Paraaortic lymph node (tissue), 1 donor: ENCODE measurements around the genes SPATA5L1, MYEF2, EID1 and GALK2.

DNA sequence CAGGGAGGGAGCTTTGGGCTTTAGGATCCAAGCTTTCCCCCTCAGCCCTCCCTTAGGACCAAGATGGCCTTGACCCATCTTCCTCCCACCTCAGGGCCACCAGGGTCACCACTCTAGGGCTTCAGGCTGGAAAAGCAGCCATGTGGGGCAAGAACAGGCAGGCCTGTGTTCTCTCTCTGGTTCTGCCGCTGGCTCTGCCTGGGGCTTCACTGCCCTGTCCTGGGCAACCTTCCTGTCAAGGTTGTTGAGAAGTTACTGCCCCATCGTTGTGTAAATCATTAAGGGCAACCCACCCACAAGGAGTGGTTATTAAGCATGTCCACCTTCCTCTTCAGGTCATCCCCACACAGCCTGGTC is 571 bp downstream of the DUOX1 start:
- PRO-cap, result no peak

DNA sequence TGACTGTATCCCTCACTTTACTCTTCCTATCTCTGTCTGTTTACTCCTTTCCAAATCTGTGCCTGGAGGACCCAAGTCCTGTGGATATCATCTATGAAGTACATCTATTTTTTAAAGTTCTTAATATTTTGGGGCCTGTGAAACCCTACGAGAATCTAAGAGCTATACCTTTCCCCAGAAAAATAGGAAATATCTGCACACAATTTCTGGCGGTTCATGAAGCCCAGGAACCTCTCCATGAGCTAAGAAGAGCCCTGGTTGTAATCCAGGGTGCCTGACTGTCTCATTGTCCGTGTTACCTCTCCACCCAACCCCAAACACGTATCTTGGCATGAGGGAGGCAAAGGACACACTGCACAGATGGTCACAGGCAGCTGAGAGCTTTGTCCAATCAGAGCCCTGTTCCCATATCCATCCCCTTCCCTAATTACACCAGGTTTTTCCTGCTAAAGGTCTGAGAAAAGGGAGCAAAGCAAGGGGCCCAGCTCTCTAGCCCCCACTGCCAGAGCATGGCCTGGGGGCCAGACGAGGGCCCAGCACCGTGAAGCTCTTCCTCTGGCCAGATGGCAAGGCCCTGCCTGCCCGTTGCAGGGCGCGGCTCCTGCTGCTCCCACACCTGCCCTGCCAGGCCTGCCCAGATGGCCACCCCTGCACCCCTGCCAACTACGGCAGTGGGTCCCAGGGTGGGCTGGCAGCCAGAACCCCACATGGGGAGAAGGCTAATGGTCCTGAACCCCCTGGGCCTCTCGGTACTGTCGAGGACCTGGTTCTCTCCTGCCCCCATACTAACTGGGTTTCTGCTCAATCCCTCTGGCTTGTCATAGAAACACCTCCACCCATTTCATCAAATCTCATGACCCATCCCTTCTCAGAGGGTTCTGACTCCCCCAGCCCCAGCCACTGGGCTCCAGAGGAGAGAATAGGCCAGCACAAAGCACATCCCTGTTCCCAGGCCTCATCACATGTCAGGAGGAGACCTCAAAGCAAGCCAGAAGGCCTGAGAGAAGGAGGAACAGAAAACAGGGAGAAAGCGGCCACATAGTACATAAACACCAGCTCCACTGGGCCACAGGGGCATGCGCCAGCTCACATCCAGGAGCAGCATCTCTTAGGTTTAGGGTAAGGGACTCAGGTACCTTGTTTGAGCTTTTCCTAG is 3.1 kb downstream of the SHF start:
- PRO-cap, result no peak

DNA sequence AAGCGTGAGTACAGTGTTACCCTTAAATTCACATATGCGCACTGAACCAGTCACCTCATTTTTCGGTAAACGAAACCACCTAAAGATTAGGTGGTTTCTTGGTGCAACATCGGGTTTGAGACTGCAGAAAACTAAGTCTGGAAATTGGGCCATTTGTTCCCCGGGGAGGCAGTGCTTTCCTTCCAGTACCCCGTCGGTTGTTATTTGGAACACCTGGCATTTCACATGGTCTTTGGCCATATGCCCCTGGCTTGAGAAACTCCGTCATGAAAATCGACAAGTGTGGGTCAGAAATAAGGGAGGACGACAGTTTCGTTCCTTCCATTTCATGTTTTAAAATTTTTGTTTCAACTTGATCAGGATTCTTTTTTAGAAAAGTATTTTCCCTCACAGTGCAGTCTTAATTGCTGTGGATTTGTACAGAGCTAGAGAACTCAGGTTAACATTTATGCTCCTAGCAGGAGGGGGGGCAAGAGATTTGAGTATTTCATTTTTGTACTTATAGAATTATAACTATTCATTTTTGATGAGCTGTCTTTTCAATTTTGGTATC is 619 bp upstream of the GATM start:
- PRO-cap, result no peak

GRCh38 chr15:45402046-45403123 is at the start of gene SPATA5L1:
Gene SPATA5L1 (plus strand): TSS chr15:45402336.
- PRO-cap, result bidirectional peak, plus-strand start at chr15:45402400, minus-strand start at chr15:45402221

DNA sequence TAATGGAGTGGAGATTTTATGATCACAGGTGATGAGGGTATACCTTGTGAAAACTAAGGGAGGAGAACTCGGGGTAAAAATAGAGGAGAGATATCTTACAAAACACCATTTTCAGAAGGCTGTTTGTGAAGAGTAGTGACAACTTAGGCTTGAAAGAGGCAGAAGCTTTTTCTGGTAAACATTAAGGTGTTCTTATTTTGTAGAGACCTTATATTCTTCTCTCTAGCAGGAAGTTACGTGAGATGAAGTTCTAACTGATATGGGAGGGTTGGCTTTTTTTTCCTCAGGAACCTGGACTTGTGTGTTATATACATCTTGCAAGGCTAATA is 805.3 kb downstream of the SQOR start:
- PRO-cap, result no peak

DNA sequence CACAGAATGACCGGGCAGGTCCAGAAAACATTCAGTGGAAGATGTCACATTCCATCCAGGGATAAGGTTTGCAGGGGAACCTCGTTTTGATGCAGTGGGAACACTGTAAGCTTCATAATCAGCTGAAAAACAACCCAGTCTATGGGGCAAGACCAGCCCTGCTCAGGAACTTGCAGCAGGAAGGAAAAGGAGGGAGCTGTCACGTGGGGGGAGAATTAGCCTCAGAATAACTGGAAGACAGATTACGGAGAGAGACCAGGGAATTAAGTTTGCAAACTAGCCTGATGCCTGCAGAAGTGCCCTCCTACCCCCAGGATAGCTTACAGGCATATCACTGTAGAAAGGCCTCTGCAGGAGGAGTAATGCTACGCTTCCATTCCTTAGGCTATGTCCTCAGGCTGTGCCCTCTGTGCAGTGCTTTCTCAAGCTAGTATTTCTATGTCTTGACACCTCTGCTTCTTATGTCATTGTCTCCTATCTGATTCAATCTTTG is 43.8 kb upstream of the SEMA6D start:
- PRO-cap, result no peak

DNA sequence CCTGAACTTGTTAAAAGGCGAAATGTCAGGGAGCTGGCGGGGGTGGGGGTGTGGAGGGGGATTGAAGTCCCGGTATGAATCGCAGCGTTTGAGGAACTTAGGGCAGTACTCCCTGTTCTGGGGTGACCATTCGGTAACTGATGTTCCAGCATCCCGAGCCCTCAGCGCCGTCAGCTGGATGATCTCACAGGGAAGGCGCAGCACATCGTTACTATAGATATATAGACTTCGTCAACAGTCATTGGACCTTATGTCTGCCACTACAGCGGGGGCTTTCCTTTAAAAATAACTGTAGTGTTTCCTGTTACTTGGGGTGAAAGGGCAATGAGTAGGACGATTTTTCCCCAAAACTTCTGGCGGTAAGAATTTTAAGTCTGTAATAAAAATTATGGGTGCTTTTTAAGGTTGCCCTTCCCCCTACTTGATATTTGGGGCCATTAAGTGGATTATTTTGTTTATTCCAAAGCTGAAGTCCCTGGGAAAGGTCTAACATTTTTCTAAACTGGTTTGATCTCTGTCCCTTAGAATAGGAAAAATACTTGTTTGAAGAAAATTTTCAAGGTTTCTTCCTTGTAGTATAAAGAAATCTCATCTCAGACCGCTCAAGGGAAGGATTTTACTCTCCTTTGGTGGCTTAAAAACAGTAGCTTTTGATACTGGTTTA is 1.9 kb downstream of the SEMA6D start:
- PRO-cap, result no peak

DNA sequence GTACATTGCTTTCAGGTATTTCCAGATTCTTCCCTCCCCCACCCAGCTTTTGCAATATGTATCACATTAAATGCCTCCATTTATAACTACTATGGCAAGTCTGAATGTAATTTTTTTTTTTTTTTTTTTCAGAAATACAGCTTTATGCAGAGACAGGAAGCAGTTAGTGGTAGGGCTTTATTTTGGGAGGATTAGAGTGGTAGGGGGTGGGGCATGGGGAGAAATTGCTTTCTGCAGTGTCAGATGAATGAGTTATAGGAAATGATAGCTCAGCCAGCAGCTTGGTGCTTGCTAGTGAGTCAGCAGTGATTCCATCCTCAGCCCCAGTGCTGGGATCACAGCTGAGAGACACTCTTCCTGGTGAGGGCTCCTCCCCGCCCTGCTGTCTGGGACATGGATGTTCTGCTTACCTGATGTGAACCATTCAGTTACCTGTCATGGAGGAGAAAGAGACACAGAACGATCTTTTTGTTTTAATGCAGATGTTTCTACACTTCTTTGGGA is 39.5 kb downstream of the SEMA6D start:
- PRO-cap, result no peak

DNA sequence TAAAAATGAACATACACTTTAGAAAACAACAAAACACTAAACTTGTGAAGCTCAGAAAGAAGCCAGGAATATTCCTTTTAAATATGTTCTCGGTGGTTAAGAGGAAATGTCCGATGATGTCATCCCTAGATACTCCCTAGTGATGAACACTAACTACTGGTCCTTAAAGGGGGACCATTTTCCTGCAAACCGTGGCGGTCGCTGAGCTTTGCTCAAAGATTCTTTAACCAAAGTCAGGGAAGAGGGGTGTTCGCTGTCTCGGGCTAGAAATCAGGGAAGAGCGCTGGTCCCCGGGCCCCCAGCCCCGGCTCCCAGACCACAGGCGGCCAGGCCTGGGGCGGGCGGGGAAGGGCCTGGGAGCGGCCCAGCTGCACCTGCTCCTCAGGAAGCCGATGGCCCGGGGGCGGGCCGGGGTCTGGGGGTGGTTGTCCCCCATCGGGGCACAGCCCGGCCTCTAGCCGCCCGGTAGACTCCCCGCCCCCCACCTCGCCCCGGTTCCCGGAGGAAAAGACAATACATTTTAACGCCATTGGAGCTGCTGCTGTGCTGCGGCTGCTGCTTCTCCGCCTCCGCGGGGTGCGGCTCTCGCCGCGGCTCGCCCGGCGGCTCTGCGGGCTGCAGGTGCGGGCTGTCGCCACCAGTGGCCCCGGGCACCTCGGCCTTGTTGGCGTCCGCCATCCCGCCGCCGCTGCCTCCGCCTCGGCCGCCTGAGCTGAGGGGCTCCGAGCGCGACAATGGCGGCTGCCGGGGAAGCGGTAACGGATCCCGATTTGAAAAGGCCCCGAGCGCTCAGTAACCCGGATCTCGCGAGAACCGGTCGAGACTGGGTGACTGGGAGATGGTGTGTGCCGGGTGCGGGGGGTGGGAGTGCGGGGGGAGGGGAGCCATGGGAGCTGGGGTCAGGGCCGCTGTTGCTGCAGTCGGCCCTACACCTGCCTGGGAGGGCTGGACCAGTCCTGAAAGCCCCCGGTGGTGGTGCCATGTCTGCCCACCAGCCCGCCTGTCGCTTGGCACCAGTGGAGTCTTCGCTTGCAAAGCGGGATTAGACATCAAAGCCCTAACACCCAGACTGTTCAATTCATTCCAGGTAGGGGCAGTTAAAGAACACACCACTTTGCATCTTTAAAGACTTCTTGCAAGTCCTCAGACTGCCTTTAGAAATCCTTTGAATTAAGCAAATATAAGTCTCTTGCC is at the start of gene MYEF2:
Gene MYEF2, minus strand, starts transcription at position 736 of the 1,194 bp plus-strand sequence.
- PRO-cap, result unidirectional peak, minus-strand start at position 736 of the sequence

- PRO-cap, result no peak
Observed at GRCh38 chr15:48487890-48488768, 156.9 kb downstream of the DUT start.

DNA sequence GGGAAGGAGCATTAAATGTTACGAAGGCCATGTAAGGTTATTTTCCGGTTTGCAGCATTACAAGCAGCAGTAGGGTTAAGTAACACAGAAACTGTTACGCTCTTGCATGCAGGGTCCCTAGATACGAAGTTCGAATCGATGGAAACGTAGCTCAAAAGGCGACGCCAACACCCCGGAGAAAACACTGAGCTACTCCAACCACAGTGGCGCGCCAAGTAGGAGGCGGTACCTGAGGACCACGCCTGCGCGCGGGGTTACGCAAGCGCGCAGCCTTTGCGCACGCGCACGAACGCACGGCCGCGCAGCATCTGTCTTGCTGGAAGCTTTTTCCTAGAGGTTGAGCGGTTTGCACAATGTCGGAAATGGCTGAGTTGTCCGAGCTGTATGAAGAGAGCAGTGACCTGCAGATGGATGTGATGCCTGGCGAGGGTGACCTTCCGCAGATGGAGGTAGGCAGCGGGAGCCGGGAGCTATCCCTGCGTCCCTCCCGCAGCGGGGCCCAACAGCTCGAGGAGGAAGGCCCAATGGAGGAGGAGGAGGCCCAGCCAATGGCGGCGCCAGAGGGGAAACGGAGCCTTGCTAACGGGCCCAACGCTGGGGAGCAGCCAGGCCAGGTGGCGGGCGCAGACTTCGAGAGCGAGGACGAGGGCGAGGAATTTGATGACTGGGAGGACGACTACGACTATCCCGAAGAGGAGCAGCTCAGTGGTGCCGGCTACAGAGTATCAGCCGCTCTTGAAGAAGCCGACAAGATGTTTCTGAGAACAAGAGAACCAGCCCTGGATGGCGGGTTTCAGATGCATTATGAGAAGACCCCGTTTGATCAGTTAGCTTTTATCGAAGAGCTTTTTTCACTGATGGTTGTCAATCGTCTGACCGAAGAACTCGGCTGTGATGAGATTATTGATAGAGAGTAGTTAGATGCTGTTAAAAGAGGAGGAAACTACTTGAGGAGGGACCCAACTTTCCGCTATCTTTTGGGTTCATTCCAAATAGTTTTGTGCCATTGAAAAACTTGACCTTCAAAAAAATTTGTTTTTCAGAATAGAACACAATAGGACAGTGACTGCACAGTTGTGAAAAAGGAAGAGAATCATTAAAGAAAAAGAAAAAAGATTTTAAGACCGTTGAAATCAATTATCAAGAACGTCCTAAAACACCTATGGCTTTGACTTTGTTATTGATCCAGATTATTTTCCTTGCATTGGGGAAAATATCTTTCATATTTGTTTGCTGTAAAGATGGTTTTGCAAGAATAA is at the start of gene EID1:
Gene EID1, plus strand, starts transcription at position 311 of the 1,259 bp plus-strand sequence.
- PRO-cap, result bidirectional peak, plus-strand start at position 319 of the sequence, minus-strand start at position 186 of the sequence

DNA sequence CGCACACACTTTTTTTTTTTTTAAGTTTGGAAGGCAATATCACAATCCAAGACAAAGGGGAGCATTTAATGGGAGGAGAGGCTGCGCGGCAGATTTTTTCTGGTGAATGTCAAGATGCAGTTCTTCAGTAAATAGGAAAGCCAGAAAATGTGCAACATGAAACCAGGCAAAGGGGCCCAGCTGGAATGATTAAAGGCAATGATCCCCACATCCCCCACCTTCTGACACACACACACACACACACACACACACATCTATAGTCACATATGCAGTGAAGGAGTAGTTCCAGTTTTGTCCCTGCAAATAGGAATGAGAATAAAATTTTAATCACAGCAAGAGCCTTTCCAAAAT is 19.6 kb downstream of the EID1 start:
- PRO-cap, result no peak

DNA sequence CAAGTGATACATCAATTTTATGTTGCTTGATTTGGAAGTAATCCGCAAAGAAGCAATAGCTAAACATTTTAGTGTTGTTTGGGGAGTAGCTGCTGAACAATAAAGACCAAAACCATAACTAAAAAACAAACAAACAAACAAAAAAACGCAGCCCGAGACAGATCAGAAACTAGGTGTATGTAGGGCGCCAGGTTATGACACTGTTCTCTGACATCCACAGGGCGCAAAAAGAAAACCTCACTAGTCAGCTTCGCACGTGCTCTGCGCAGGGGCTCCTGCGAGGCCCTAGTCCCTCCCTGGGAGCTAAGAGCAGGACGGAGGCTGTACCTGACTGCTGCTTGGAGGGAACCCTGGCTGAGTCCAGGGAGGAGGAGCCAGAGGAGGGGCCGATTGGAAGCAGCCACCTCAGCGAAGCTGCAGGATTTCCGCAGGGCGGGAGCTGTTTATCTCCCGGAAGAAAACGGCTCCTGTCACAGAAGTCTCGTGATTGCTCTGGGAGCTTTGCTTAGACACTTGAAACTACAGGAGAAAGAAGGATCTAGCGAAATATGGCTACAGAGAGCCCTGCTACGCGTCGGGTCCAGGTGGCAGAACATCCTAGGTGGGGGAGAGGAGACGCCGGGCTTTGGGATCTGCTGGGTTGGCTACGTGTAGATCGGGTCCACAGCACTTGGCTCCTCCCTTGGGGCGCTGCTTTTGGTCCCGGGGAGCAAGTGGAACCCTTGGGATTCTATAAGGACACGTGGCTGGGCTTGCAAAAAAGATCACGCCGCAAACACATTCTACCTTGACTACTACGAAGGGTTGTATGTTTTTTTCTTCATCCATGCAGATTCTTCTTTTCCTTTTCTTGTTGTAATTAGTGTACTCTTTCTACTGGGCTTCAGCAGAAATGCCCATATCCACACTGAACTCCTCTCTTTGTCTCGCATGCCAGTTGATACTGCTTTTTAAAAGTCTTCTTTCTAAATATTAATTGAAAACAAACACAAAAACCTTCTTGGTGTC is at the start of gene GALK2:
Gene GALK2, plus strand, starts transcription at position 473 of the 1,008 bp plus-strand sequence.
- PRO-cap, result bidirectional peak, plus-strand start at position 475 of the sequence, minus-strand start at position 311 of the sequence

DNA sequence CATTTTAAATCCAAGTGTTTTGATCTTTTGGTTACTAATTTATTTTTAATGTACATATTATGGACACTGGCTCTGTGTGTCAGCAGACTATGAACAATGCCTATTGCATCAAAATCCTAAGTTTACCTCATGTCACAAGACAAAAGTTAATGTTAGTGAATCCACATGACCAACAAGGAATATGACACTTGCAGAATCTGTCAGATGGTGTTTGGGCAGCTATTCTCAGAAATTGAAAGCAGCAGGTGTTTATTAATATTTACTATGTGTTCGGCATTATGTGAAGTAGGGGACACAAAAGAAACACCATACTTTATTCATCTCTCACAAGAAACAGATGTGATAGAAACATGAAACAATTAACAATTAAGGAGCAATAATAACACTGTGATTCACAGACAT is 109.8 kb downstream of the GALK2 start:
- PRO-cap, result no peak

DNA sequence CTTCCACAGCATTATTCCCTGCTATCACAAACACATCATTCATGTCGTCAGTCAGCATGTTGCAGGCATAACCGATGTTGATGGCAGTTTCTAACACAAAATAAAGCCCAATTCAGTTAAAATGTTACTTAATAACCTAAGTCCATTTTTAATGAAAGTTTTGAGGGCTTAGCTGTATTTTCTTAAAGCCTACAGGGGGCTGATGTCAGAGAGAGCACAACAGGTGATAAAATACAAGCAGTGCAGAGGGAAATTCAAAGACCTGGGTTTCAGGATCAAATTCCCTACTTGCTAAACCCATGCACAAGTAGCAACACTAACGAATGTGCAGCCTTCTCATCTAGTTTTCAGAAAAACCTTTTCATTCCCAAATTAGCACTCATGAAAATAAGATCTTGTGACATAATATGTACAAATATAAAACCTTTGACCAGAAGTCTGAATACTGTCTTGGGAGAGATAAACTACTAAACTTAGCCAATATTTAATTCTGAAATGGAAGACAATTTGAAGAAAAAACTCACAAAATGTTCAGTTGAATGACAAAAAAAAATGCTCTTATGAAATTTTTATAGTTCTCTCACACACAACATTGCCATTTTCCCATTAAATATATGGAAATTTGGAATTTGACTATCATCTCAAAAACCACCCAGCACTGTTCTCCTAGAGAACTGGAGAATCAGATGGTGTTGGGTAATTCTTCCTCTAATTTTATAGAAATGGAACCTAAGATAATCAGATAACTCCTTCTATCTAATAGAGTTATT is 201.9 kb downstream of the ATP8B4 start:
- PRO-cap, result no peak

DNA sequence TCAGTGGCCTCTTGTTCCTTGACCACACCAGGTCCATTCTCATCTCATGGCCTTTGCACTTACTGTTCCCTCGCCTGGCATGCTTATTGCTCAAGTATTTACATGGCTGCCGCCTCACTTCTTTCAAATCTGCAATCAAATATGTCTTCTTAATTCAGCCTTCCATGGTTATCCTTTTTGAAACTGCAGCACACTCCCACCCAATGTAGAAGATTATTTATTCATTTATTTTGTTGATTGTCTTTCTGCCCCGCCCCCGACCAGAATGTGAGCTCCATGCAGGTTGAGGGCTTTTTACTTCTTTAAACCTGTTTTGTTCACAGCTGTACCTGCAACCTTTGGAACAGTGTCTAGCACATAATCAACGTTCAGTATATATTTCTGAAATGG is 30.6 kb downstream of the ATP8B4 start:
- PRO-cap, result no peak

DNA sequence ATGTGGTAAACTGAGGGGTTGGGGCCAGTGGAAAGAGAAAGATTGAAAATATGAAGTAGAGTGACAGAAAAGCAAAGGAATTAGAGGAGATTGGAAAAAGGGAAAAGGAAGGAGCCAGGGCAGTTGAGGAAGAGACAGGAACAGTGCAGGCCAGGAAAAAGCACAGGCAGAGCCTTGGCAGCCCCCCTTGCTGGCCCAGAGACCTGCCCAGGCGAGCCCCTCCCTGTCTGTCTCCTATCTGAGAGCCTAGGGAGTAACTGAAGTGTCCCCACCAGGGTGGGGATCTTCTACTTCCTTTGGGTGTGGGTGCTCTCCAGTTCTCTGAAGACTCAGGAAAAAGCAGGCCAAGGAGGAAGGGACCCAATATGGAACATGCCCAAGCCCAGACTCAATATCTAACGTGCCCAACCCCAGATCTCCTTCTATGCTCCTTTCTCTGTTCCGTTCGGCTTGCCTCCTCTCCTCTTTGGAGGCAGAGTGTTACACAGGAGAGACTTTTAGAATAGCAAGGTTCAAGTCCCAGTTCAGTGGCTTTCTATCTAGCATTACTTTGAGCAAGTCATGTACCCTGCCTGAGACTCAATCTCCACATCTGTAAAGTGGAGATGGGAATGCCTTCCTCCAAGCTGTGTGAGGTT is 6.8 kb downstream of the ATP8B4 start:
- PRO-cap, result no peak

DNA sequence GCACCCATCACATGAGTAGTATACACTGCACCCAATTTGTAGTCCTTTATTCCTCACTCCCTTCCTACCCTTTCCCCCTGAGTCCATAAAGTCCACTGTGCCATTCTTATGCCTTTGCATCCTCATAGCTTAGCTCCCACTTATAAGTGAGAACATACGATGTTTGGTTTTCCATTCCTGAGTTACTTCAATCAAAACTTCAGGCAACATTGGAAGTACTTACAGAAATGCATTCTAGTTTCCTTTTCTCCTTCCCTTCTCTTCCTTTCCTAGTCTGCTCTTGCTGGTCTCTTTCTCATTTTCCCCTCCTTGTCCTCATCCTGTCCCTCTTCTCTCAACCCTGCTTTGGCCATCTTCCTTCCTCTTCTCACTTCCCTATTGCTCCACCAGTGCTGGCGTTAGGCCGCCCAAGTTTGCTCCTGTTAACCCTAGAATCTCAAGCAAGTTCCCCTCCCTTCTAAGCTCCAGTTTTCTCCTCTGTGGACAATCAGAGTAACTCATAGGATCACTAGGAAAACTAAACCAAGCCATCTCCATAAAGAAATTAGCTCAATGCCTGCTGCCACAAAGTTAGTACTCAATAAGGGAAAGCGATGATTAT is 4.7 kb downstream of the ATP8B4 start:
- PRO-cap, result no peak

DNA sequence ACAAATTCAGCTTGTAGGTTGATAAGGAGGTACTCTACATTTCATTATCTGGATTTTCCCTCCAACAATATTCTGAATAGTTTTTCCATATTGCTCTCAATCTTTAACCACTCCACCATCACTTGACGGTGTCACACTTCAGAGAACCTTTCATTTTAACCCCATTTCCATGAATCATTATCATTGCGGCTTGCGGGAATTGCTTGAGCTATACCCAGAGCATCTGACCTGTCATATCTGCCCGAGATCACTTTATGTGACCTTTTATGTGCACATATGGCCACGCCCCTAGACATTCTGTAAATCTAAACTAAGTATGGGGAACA is 16.2 kb upstream of the ATP8B4 start:
- PRO-cap, result no peak

DNA sequence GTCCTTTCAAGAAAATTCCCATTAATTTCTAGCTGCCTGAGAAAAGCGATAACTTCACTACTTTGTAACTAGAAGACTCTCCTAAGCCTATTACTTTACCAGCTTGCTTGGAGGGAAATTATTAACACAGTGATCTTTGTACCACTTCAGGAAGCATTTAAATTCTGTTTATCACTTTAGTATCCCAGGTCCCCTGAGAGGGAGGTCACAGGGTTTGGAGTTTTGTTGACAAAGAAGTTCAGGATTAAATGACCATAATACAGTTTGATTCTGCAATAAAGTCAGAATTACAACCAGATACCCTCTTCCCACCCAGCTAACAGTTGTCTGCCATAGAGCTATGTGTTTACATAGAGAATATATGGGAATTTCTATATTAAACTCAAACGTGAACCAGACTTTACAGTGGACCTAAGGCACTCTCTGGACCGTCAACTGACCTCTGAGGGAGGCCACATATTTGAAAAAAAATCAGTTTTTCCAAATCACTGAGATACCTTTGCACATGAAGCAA is 3.0 kb downstream of the SLC27A2 start:
- PRO-cap, result no peak